ENCODE measurements around the genes TRIP10, PNPLA6 and CLEC4M.

GRCh38 chr19:6679914-6680779 lies 10.2 kb upstream of the TNFSF14 start:
- PRO-cap: no peak

- PRO-cap: no peak
Measured at GRCh38 chr19:6706793-6707337, 13.6 kb downstream of the C3 start.

DNA sequence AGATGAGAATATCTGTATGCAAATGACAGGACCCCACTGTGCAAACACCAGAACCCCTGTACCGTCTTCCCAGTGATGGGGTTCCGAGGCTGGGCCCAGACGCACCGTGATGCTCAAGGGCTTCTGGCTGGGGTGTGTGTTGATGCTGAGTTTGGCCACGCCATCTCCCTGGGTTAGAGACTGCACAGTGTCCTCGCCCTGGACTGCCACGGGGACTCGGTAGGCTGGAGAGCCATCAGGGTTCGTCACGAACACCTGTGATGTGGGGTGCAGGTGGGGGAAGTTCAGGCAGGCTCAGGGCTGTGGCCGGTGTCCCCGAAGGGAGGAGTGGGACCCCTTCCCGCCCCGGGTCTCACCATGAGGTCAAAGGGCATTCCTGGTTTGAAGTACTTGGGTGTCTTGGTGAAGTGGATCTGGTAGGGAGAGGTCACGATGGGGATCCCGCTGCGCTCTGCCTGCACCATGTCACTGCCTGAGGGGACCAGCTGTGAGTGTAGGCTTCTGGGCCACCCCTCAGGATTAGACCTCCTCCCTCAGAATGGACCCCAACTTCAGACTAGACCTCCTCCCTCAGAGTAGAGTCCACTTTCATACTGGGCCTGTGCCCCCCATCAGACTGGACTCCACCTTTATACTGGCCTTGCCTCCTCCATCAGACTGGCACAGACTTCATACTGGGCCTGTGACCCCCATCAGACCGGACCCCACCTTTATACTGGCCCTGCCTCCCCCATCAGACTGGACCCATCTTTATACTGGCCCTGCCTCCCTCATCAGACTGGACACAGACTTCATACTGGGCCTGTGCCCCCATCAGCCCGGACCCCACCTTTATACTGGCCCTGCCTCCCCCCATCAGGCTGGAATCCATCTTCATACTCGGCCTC lies 8.1 kb downstream of the C3 start:
- PRO-cap: no peak

GRCh38 chr19:6722227-6722881 lies 1.9 kb upstream of the C3 start:
- PRO-cap: no peak

- PRO-cap: bidirectional peak, plus-strand start at chr19:6739706, minus-strand start at chr19:6739507
Measured at GRCh38 chr19:6739394-6739881, at the start of gene TRIP10. Gene TRIP10 (plus strand): TSS chr19:6739680.

GRCh38 chr19:6745864-6746758 lies 6.6 kb downstream of the TRIP10 start:
- PRO-cap: no peak

GRCh38 chr19:6806330-6806894 lies 33.9 kb downstream of the VAV1 start:
- PRO-cap: no peak

DNA sequence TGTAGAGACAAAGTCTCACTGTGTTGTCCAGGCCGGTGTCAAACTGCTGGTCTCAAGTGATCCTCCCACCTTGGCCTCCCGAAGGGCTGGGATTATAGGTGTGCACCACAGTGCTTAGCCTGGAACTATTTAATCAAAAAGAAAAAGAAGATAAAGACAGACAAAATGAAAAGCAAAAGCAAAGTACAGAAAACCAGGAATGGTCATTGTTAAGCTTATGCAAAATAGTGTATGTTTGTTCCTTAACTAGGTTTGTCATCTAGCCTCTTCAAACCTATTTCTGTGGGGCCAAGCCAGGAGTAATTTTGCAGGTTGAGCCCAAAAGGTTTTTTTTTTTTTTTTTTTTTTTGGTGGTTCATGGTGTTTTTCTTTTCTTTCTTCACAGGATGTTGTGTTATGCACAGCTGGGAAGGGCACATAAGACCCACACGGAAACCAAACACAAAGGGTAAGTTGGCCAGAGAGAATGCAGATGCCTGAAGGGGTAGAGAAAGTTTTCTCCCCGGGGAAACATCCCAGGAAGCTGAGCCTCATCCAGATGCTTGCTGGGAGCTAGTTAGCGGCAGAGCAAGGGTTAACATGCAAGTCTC lies 2.8 kb downstream of the ADGRE1 start:
- PRO-cap: no peak

- PRO-cap: bidirectional peak, plus-strand start at chr19:7098836, minus-strand start at chr19:7098789; bidirectional peak, plus-strand start at chr19:7099282, minus-strand start at chr19:7099206
Measured at GRCh38 chr19:7098699-7099760, 29.5 kb downstream of the ZNF557 start.

DNA sequence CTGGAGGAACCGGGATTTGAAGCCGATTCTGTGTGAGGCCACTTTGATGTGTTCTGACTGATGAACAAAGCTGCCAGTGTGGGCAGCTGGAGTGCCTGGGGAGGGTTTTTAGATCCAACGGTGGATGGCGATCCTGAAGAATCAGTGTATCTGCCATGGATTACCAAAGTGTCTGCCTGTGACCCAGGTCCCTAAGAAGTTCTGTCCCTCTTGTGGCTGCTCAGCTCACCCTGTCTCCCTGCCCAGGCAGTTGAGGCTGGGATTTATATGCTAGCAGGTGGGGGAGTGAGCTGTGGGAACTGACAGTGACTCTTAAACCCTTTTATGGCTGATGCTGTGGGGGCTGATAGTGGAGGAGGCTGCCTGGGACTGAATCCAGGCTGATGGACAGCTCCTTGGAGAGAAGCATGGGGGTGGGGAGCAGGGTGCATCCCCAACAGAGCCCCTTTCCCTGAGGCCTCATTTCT lies 8.4 kb downstream of the ARHGEF18 start:
- PRO-cap: no peak

DNA sequence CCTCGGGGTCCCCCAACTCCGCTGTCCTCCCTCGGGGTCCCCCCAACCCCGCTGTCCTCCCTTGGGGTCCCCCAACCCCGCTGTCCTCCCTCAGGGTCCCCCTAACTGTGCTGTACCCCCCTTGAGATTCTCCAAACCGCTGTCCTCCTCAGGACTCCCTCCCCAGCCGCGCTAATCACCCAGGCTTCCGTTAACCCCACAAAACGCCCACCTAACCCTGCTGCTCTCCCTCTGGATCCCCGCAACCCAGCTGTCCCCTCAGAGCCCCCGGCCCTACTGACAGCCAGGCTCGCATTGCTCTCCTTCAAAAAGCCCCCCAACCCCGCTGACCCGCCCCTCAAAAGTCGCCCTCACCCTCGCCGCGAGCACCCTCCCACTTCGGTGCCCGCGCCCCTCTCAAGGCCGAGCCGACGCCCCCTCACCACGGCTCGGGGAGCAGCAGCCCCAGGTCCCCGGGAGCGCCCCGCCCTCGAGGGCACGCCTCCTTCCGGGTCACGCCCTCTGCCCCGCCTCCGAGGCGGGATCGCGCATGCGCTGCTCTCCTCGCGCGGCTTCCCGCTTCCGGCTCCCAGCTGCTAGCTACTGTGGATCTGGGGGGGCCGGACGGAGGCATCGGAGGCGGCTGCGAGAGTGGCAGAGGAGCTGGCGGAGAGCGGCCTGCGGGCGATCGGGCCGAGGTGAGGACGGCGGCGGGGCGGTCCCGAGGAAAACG lies 46.0 kb downstream of the ARHGEF18 start:
- PRO-cap: bidirectional peak, plus-strand start at position 582 of the sequence, minus-strand start at position 397 of the sequence

GRCh38 chr19:7489349-7490116 lies 698 bp upstream of the PEX11G start:
- PRO-cap: no peak

- PRO-cap: no peak
Measured at GRCh38 chr19:7512212-7512679, 3.7 kb upstream of the ZNF358 start.

GRCh38 chr19:7534994-7536082 lies at the start of gene PNPLA6:
Gene PNPLA6 (plus strand): TSS chr19:7535717.
- PRO-cap: bidirectional peak, plus-strand start at chr19:7535447, minus-strand start at chr19:7535367; bidirectional peak, plus-strand start at chr19:7535719, minus-strand start at chr19:7535576

DNA sequence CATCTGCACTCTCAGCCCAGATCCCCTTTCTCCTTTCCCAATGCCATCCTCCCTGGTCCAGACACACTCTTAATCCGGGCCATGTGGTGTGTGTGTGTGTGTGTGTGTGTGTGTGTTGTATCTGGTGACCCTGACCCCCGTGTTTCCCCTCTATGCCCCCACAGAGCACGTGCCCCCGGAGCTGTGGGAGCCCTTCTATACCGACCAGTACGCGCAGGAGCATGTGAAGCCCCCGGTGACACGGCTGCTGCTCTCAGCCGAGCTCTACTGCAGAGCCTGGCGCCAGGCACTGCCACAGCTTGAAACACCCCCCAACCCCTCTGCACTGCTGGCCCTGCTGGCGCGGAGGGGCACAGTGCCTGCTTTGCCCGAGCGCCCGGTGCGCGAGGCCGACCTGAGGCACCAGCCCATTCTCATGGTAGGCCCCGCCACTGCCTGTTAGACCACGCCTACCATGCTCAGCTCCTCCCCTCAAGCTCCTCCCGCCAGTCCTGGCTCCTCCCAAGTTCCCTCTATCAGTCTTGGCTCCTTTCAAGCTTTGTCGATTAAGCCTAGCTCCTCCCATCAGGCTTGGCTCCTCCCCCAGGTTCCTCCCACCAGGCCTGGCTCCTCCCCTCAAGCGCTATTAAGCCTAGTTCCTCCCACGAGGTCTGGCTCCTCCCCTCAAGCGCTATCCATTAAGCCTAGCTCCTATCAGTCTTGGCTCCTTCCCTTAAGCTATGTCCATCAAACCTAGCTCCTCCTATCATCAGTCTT lies 9.6 kb downstream of the CAMSAP3 start:
- PRO-cap: no peak

DNA sequence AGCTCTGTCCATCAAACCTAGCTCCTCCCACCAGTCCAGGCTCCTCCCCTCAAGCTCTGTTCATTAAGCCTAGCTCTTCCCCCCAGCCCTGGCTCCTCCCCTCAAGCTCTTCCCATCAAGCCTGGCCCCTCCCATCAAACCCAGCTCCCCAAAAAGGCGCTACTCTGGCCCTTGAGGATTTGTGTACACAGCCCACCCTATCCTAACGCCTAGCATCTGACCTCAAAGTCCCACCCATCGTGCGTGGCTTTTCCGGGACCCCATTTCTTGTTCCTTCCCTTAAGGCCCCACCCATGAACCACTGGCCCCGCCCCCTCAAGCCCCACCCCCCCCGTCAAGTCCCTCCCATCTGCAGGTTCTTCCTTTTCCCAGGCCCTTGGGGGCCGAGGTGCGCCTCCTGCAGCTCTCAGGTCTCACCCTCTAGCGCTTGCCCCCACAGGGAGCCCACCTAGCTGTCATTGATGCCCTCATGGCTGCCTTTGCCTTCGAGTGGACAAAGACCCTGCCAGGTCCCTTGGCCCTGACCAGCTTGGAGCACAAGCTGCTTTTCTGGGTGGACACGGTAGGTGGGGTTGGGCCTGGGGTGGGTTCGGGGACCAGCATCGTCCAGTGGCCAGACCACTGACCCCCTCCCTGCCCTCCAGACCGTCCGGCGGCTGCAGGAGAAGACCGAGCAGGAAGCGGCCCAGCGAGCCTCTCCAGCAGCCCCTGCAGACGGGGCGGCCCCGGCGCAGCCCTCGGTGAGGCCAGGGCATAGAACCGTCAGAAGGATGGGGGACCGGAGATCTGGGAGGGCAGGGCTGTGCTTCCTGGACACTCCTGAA lies 10.4 kb downstream of the CAMSAP3 start:
- PRO-cap: no peak

DNA sequence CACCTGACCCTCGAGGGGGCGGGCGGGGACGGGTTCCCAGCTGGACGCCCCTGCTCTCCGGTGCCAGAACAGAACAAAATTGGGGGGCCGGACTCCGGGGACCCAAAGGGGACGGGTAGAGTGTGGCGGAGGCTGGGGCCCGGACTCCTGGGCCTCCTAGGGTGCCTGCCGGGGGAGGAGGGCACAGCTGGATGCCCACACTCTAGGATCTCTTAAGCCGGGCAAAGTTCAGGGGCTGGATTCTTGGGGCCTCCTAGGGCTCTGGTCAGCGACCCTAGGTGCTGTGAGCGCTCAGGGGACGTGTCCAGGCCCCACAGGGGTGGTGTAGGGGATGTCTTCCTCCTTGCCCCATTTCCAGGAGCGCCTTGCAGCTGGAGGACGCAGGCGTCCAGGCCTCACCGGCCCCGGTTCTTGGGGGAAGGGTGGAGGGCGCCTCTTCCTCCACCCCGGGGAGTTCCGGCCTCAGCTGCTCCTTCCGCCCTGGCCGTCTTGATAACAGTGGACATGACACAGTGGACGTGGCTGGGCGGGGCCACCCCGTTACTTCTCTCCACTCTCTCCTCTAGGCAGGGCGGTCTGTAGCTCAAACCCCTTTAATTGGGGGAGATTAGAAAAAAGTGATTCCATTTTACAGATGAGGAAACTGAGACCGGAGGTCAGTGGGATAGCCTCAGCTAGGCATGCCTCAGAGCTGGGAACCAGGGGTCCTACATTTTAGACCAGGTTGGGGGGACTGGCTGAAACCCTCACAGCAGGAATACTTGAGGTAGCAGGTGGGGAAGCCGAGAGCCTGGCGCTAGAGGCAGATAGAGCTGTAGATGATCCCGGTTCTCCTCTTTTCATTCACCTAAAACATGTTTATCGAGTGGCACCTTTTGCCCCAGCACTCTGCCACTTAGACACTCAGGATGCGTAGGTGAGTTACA lies 662 bp downstream of the STXBP2 start:
- PRO-cap: no peak

DNA sequence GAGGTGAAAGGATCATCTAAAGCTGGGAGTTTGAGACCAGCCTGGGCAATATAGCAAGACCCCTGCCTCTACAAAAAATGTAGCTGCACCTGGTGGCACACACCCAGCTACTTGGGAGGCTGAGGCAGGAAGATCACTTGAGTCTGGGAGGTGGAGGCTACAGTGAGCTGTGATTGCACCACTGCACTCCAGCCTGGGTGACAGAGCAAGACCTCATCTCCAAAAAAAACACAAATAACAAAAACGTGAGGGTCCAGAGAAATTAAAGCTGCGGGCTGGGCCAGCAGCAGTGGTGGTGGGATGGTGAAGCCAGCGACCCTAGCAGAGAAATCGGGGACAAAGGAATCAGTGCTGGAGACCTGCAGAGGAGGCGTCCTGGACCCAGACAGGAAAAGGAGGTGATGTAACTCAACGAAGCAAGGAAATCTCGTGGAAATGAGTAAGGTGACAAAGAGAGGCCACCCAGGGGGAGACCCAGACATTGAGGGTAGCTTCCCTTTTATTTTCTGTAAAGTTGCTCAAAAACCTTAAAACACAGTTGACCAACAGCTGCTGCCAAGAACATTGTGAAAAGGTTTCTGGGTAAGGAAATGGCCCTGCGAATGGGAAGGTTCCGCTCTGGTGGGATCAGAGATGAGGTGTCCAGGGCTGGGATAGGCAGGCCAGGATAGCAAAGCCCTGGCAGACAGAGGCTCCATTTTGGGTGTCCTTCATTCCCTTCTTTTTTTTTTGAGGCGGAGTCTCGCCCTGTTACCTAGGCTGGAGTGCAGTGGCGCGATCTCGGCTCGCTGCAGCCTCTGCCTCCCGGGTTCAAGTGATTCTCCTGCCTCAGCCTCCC lies 13.3 kb upstream of the RETN start:
- PRO-cap: no peak

DNA sequence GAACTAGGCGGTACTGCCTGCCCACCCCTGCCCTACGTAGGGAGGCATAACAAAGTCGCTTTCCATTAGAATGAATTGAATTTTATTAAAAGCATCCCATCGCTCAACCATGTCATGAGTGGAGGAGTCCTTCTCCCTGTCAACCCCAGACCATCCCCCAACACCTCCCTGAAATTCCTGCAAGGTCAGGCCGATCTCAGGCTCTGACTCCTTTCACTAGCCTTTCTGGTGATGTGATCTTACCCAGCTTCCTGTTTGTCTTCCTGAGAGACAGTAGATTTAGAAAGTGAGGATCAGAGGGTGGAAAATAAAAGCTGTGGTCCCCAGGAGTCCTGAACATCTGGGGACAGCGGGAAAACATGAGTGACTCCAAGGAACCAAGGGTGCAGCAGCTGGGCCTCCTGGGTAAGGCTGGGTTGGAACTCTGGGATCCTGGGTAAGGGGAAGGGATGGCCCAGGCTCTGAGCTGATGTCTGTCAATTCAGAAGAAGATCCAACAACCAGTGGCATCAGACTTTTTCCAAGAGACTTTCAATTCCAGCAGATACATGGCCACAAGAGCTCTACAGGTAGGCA lies at the start of gene CLEC4M:
CLEC4M (plus strand) TSS at position 336 of the 576 bp plus-strand sequence.
- PRO-cap: no peak

DNA sequence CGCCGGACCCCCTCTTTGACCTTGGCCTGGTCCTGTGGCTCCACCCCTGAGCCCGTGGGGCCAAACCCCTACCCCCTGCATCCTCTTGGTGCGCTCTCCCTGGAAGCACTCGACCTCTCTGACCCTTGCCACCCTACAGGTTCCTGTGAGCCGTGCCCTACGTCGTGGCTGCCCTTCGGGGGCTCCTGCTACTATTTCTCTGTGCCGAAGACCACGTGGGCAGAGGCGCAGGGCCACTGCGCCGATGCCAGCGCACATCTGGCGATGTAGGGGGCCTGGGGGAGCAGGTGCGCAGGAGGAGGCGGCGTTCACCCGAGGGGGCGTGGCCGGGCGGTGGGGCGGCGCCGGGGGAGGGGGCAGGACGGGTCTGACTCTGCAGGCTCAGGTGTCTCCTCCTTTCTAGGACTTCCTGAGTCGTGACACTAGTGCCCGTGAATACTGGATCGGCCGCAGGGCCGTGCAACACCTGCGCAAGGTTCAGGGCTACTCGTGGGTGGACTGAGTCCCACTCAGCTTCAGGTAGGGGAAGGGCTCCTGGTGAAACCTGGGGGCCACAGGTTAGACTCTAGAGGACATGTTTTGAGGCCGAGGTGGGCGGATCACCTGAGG lies 26.4 kb downstream of the CLEC4M start:
- PRO-cap: no peak

All from SEM (cell line).